Metanephros (tissue), 2 donors: ENCODE measurements around a stretch of chr20.

DNA sequence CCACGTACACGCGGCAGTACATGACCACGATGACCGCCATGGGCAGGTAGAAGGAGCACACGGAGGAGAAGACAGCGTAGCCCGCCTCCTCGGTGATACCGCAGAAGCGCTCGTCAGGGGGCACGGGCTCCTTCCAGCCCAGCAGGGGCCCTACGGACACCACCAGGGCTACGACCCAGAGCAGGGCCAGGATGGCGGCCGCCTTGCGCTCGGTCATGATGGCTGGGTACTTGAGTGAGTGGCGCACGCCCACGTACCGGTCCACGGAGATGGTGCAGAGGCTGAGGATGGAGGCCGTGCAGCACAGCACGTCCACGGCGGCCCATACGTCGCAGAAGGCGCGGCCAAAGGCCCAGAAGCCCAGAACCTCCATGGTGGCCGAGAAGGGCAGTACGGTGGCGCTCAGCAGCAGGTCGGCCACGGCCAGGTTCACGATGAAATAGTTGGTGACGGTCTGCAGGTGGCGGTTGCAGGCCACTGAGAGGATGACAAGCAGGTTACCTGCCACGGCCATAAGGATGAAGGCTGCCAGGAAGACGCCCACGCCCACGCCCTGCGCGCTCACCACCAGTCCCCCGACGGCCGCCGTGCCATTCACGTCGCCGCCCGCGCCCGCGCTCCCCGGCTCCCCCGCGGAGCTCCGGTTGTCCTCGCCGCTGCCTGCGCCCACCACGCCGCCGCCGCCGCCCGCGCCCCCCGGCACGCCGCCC, 812 bp downstream of the ADRA1D start:
- RAMPAGE, long total RNA = no peak

DNA sequence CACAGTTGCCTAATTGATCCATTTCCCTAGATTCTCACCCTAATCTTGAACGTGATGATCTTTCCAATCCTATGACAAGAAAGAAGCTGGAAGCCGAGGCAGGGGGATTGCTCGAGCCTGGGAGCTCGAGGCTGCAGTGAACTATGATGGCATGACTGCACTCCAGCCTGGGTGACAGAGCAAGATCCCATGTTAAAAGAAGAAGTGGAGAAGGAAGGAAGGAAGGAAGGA, 100.6 kb upstream of the PRNP start:
- RAMPAGE, long total RNA = no peak

DNA sequence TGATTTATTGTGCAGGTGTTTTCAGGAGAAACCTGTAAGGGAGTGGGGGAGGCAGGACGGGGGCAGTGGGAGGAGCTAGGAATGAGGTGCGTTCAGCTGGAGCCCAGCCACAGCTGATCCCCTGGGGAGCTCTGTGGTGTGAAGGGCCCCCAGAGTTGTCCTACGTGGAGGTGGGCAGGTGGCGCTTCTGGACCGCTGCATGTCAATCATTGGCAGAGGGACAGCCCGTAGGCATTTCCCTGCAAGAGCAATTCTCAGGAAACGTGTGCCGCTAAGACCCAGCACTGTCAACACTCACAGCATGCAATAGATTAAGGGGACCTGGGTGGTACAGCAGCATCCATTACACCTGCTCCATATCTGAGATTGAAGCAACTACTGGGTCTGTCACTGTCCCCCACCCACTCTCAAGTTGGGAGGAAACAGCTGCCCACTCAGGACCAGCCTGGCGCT, 13.7 kb downstream of the RASSF2 start:
- RAMPAGE, long total RNA = no peak

DNA sequence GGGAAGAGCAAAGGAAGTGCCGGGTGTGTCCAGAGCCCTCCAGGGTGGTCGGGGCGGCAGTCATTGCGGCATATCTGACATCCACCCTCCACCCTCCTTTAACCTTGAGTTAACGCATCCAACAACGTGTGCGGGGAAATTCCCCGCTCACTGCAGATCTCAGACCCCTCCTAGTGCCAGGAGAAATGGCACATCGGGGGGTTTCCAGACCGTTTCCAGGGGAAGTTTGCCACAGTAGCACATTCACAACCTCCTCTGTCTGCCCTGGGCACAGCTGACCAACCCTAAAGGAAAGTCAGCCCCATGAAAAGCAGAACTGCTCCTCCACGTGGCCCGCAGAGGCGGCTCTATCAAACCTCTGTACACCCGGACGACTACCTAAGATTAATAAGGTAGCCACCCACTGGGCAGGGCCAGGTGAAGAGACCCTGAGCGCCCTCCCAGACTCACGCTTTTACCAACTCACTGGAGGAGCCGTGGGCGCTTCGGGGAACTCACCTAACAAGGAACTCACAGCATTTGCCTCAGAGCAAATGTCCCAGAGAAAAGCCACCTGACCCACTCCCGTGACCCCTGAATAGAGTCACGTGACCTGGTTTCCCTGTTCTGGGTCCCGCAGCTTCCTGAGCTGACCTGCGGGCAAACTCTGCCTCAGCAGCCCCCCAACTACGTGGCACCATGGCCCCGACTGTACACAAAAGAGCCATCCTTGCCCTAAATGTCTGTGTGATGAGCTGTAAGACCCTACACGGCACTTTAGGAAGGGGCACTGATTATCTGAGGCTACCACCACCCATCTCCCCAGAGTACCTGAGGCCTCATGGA, 8.6 kb downstream of the RASSF2 start:
- RAMPAGE, long total RNA = no peak

GRCh38 chr20:4905129-4905562, 81.7 kb upstream of the RASSF2 start:
- RAMPAGE, long total RNA = no peak

GRCh38 chr20:4917298-4918063, 83.8 kb downstream of the SLC23A2 start:
- RAMPAGE, long total RNA = no peak

GRCh38 chr20:4961569-4962875, 39.3 kb downstream of the SLC23A2 start:
- RAMPAGE, long total RNA = no peak

DNA sequence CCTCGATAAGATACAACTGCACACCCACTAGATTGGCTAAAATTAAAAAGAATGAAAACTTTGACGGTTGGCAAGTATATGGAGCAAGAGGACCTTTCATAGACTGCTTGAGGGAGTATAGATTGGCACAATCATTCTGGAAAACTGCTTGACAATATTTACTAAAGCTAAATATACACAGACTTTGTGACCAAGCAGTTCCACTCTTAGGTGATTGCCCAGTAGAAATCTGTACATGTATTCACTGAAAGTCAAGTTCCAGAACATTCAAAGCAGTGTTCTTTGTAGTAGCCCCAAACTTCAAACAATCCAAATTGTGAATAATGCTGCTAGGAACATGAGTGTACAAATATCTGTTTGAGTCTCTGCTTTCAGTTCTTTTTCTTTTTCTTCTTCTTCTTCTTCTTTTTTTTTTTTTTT, 16.4 kb downstream of the CDS2 start:
- RAMPAGE, long total RNA = no peak

DNA sequence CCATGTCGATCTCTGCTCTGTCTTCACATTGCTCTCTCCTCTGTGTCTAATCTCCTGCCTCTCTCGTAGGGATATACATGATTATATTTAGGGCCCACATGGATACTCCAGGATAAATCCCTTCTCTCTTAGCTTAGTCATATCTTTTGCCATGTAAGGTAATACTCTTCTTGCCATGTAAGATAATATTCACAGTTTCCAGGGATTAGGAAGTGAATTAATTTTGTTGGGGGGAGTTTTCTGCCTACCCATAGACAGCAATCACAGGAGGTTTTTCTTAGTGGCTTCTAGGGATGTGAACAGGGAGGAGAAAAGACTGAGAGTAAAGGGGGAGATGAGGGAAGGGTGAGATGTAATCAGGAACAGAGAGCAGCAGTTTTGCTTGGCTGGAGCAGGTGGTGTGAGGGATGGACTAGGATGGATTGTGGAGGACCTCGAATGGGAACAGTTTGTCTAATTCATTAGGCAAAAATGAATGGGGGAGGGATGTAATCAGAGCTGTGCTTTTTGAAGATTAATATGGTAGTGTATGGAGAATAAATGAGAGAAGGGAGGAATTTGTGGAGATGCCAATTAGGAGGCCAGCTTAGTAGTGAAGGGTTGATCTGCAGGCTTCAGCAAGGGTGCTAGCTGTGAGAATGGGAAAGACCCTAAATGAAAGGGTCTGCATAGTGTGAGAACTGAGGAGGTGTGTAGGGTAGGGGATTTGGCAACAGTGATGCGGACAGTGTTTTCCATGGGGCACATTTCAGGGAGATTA, 28.9 kb downstream of the CDS2 start:
- RAMPAGE, long total RNA = no peak

DNA sequence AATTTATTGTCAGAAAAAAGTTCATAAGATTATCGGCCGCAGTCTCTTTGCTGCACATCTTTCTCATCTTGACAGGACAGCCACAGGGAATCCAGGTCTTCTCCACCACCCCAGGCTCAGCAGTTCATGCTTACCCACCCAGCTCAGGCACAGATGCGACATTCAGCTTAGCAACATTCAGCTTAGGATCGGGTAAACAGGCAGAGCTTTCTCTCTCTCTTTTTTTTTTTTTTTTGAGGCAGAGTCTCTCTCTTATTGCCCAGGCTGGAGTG, 80.9 kb downstream of the GPCPD1 start:
- RAMPAGE, long total RNA = no peak

- RAMPAGE, long total RNA = no peak
These were observed 63.2 kb downstream of the GPCPD1 start for GRCh38 chr20:5547420-5548254.

- RAMPAGE, long total RNA = no peak
These were observed 41.2 kb downstream of the GPCPD1 start for GRCh38 chr20:5569434-5570213.

DNA sequence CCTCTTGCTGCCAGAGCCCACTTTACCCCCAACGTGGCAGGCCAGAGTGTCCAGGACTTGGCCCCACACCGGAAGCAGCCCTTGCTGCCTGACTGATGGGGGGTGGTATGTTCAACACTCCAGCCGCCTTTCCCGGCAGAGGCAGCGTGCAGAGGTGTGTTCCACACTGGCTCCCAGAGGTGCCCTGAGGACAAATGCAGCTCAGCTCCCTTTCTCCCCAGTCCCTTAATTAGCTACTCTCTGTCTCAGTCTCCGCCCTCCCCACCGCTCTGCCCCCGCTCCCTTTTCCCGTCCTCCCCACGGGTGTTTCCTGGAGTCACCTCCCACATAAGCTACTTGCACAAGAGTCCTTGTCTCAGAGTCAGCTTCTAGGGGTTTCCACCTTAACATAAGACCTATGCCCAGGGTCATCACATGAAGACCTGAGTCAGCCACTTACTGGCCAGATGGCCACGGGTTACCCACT, 61.7 kb upstream of the SHLD1 start:
- RAMPAGE, long total RNA = no peak

DNA sequence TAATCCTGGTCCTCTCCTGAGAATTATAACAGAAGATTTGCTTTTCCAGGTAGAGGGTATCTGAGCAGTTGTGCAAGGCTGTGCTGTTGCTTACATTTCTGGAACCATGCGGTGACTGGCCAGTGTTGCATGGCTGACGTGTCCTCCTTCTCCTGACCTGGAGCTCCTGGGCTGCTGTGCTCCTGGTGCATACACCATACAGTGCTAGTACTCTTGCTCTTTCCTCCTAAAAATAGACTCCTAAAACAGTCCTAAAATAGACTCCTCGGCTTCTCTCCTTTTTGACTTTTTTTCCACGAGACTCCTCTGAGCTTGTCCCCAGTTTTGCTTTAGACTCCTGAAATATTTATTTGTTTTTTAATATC, 78.4 kb upstream of the CHGB start:
- RAMPAGE, long total RNA = no peak

GRCh38 chr20:5951606-5952275, 1.3 kb downstream of the MCM8 start:
- RAMPAGE, long total RNA = no peak

DNA sequence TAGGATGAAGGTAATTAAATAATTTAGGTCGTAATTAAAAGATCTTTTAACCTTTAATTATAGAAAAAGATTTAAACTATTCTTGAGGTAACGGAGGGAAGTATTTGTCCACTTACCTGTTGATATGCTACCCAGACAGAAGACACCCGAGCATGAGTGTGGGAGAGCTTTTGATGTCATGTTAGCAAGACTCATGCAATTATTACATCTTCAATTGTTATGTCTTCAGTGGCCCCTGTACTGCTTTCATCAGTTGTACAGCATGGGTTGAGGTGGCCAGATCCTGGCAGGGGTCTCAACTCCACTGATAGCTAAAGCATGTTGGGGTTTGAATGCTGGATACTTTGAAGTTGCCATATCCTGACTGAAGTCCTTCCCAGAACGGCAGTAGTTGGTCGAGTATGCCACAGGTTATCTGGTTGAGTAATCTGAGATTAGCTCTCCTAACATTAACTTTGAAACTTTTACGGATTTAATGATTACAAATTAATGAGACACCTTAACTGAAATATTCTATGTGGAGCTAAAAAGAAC, 1.1 kb downstream of the CRLS1 start:
- RAMPAGE, long total RNA = no peak

GRCh38 chr20:6039326-6040159, 14.3 kb downstream of the LRRN4 start:
- RAMPAGE, long total RNA = no peak

- RAMPAGE, long total RNA = no peak
These were observed 22.0 kb upstream of the LRRN4 start for GRCh38 chr20:6075798-6076281.

- RAMPAGE, long total RNA = no peak
These were observed 61.6 kb upstream of the BMP2 start for GRCh38 chr20:6705751-6706348.

DNA sequence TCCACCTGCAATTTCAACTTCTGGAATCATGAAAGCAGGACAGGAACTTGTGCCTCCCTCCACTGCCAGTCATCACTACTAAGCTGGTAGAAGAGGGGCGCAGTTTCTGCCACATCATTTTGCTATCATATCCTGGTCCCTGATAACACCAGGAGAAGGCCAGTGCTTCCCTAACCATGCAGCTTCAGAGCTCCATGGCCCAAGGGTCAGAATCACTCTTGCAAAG, 240.9 kb downstream of the HAO1 start:
- RAMPAGE, long total RNA = no peak